Measurements from ENCODE around the gene FBLN1.

DNA sequence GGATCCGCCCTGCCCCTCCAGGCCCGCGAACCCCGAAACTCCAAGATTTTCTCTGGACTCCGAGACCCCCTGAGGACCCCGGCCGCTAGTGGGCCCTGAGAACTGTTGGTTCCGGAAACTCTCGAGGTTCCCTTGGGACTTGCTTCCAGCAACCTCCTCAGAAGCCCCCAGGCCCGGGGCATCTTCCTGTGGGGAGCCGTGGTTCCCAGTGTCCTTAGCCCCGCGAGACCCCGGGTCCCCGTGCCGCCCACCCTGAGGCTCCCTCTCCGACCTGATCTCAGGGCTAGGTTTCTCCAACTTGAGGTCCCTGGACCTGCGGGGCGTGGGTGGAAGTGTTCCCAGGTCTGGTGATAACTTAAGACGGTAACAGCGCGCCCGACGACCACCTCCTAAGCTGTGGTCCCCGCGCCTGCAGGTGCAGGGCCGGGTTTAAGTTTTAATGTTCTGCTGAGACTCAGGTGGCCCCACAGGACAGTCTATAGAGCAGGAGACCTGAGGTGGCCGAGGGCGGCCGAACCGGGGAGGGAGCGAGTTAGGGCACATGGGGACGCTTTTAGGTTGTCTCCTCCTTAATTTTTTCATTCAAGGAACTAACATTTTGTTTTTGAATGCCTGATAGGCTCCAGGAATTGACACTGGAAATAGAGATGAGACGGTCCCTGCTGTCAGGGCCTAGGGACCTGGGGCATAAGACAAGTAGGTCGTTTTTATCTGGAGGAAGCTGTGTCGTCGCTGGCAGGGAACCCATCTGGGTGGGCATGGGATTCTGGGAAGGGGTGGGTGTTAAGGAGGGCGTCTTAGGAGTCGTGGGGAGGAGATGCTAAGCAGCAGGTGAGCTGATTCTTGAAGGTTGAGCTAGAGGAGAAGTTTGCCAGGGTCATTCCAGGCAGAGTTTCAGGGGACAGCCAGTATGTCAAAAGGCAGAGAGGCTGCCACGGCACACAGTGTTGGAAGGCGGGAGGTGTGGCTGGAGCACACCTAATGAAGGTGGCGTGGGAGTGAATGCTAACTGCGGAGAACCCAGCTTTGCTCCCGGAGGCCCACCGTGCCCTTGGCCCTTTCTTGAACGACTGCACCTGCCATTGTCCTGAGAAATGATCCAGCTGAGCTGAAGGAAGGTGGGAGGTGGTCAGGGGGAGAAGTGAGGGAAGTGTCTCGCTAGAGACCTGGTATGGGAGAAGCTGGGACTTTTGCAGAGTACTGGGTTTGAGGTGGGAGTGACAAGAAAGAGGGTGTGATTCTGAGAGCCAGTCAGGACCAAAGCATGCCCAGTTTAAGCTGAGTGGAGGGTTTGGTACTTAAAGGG is 1.0 kb downstream of the FAM118A start:
- PRO-cap = no peak

DNA sequence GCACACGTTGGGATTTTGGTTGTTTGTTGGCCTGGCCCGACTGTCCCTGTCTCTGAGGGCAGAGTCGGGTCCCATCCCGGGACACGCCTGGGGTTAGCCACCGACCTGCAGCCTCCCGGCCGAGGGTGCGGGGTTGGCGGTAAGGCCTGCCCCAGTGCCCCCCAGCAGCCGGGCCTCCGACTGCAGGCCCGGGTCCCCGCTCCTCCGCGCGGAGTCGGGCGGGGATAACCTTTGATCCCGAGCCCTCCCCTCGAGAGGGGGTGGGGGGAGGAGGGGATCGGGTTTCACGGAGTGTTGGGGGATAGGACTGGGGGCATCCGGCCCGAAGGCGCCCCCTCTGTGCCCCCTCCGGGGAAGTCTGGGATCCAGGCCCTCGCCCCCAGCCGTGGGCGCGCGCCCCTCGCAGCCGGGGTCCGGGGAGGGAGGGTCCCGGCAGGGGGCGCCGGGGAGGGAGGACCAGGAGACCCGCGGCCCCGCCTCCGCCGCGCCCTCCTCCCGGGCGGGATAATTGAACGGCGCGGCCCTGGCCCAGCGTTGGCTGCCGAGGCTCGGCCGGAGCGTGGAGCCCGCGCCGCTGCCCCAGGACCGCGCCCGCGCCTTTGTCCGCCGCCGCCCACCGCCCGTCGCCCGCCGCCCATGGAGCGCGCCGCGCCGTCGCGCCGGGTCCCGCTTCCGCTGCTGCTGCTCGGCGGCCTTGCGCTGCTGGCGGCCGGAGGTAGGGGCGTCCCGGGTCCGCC is at the start of gene FBLN1:
Gene FBLN1, plus strand, starts transcription at position 534 of the 737 bp plus-strand sequence.
- PRO-cap = no peak

- PRO-cap = no peak
Observed at GRCh38 chr22:45503668-45504212, 1.1 kb downstream of the FBLN1 start.

DNA sequence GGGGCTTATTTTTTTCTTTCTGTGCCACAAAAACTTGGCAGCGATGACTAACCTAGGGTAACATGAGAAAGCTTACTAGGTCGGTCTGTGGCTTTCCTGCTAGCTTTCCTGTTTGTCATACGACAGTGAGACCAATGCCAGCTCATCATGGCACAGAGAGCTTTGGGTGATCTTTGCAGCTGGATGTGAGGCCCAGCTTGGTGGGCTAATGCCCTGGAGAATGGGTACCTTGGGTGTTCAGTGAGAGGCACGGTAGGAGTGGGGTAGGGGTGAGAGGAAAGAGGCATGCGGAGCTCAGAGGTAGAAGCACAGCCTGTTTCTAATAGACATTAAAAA is 62.7 kb upstream of the ATXN10 start:
- PRO-cap = no peak

DNA sequence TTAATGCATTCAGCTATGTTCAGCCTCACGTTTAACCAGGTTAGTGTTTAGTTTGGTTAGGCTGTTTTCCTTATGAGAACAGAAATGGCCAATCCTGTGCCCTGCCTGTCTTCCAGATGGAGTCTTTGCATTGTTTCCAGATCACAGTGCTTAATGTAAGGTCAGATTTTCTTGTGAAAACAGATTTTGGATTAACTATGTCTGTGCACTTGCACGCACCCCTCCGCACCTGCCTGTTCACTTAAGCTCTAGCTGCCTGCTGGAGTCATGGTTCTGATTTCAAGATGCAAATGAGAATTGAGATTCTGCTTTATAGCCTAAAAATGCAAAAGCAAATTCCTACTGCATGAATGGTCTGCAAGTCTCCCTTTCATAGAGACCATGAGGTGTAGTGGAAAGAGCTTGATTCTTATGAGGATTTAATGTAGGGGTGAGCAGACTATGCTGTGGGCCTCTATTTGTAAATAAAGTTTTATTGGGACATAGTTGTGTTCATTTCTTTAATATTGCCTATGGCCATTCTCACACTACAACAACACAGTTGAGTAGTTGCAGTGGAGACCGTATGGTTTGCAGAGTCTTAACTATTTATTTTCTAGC is 106.0 kb downstream of the ATXN10 start:
- PRO-cap = no peak

GRCh38 chr22:45887511-45888080 is 89.4 kb downstream of the WNT7B start:
- PRO-cap = no peak

DNA sequence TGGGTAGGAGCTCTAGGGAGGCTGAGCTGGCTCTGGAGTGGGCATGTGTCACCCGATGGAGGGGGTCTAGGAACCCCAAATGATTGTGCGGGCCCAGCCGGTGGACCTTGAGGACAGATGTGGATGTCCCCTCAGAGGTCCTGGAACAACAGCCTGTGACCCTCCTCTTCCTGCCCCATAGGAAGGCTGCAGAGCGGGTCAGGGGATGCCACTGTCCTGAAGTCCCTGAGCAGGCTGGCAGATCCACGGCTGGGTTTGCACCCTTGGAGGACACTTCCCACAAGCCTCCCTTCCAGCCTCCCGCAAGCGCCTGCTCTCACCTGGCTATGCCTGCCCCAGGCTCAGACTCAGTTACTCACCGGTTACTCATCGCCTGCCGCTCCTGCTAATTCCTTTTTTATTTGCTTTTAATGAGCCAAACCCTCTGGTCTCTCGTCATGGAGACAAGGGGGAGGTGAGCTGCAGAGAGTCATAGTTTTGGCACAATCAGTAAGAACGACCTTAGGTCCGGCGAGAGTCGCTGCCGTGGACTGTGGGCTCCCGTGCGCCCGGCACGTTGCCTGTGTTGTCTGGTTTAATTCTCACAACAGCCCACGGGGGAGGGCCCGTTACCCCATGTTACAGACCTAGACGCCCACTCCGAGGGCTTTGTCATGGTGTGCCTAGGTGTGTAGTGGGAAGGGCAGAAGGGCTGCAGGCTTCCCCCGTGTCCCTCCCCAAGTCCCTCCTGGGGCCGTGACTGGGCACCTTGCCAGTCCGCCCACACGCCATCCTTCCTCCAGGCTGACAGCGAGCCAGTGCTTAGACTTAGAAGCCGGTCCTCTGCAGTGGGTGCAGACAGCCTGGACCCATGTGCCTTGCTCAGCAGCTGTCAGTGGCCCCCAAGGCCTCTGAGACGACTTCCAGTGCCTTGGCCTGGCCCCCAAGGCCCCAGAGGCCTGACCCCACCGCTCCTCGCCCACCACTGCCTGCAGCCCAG is 42.3 kb downstream of the WNT7B start:
- PRO-cap = no peak

- PRO-cap = unidirectional peak, minus-strand start at chr22:45995292
Observed at GRCh38 chr22:45995161-45995507, 18.2 kb upstream of the WNT7B start.

DNA sequence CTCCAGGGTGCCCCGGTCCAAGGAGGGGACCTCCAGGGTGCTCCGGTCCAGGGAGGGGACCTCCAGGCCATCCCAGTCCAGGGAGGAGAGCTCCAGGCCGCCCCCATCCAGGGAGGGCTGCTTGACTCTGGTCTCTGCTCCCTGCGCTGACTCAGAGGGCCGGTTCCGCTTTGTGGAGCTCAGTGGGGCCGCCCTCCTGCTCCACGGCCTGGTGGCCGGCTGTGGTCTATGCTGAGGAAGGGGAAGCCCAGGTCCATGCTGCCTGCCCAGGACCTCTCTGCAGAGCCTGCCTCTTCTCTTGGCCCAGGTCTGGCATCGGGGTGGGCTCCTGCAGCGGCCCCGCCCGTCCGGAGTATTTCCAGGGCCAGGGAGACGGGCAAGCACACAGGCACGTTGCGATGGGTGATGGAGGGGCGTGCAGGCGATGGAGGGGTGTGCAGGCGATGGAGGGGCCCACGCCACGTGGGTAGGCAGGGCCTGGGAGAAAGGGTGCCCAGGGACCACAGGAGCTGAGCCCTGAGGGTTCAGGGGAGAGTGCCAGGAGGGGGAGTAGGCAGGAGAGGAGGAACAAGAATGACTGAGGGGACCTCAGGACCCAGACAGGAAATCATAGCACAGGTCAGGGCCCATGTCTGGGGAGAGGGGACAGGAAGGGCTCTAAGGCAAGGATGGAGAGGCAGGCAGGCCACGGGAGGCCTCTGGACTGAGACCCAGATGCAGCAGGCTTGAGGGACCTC is 19.7 kb upstream of the WNT7B start:
- PRO-cap = bidirectional peak, plus-strand start at position 204 of the sequence, minus-strand start at position 151 of the sequence

- PRO-cap = bidirectional peak, plus-strand start at chr22:46006522, minus-strand start at chr22:46006286
Observed at GRCh38 chr22:46006383-46007401, 29.7 kb upstream of the WNT7B start.

- PRO-cap = no peak
Observed at GRCh38 chr22:46010816-46011764, 34.1 kb upstream of the WNT7B start.

DNA sequence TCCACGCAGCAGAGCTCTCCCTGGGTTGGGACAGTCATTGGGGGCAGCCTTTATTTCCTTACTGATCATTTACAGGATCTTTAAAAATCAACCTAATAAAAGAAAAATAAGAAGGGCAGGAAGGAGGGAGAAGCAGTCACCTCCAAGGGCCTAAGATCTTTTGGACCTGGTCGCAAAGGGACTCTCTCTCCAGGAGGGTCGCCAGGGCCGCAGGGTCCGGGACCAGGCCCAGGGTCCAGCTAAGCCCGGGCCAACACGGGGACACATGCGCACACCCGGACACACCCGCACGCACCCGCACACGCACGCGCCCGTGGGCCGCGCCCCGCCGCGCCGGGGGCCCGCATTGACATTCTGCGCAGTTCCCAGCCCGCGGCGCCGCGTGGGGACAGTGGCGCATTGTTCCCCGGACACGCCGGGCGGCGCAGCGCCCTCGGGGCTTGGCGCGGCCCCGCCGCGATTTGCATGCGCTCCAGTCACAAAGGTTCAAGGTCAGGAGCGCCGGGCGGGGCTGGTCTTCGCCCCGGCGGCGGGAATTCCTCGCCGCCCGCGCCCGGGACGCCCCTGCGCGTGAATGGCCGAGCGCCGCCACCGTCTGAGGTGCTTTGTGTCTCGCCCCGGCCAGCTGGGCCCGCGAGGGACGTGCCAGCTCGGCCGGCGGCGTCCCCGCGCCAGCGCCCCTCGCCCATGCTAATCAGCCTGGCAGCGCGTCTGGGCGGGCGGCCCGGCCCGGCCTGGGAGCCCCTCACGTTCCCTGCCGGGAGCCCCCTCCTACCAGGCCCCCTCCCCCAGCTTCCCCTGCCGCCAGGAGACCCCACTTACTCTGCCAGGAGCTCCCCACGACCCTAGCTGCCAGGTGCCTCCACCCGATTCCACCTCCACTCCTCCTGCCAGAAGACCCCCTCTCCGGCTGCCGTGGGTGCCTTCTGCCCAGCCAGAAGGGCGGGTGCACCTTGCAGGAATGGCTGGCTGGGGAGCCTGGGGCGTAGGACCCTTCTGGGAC is 50.4 kb upstream of the WNT7B start:
- PRO-cap = bidirectional peak, plus-strand start at position 481 of the sequence, minus-strand start at position 463 of the sequence

DNA sequence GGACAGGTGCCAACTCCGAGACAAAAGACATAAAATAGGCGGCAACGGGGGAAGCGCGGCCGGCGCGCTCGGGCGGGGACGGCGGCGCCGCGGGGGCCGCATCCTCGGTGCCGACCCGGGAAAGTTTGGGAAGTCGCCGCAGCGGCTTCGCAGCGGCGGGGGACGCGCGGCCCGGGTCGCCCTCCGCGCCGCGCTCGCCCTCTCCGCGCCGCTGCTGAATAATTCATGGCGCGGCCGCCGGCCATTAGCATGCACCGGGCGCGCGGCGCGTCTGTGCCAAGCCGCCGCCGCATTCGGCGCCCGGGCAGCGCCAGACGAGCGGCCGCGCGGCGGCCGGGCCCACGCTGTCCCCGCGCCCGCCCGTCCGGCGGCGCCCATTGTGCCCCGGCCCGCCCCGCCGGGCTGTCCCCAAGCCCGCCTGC is 78.7 kb upstream of the PPARA start:
- PRO-cap = bidirectional peak, plus-strand start at position 30 of the sequence, minus-strand start outside the sequence

- PRO-cap = no peak
Observed at GRCh38 chr22:46078512-46079469, 71.5 kb upstream of the PPARA start.

DNA sequence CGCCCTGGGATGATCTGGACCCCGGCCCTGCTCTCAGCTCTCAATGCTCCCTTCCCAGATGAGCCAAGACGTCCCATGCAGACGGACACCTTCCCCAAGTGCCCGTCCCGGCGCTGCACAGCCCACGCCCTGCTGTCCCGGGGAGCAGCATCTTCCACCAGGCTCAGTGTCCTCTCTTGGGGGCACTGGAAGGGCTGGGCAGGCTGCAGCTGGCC is 24.3 kb upstream of the PPARA start:
- PRO-cap = no peak

DNA sequence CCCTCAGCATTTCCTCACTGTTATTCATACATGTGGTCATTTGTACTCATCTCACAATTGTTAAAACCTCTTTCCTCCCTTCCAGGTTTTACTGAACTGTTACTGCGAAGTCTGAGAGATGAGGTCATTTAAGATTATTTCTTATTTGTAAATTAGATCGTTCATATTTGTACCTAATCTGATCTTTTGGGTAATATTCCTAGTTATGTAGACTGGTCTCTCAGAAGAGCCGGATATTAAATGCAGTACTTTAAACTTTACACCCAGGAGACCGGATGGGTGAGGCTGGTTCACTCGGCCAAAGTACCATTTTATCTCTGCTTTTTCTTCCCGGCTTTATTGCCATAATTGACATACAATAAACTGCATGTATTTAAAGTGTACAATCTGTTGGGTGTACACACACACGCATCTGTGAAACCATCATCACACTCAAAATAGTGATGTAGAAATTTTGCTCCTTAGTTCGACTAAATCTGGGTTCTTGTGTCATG is 47.0 kb downstream of the CDPF1 start:
- PRO-cap = no peak

DNA sequence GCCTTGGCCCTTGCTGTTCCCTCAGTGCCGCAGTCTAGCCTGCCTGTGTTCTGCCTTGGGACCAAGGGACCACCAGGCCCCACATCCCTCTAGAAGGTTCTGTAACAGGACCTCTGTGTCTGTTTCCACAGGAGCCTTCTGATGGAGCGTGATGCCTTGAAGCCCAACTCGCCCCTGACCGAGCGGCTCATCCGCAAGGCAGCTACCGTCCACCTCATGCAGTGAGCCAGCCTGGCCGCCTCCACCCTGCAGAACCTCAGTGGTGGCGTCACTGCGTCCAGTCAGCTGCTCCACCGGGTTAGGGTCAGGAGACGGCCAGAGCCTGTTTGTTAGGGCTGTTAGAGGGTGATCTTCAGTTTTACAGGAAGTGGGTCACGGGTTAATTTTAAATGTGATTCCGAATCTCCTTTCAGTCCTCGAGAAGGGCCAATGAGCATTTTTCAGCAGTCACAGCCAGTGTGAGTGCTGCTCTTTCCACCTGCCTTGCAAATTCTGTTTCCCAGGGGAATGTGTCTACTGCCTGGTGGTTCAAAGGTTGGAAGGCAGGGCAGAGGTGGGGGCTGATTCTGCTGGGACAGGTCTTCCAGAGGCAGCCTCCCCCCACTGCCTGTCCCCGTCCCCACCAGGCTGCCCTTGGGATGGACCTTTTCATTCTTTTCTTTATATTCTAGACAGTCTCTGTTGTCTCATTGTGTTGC is 3.9 kb upstream of the GTSE1 start:
- PRO-cap = no peak

DNA sequence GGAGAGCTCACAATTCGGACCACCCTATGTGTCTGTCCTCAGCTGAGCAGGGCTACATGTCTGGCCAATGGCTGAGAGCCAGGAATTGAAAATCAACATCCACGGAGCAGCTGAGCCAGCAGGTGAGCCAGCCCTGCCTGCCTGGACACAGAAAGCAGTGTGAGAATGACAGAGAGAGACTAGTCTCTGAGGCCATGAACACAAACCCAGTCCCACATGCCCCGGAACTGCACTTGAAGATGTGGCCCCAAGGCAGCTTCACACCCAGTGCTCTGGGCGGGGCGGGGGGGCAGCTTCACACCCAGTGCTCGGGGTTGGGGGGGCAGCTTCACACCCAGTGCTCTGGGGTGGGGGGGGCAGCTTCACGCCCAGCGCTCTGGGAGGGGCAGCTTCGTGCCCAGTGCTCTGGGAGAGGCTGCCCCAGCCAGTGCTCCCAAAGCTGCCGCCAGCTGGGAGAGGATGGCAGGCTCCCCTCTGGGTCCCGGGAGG is 37.7 kb downstream of the TRMU start:
- PRO-cap = no peak

GRCh38 chr22:46408532-46408957 is 73.0 kb downstream of the TRMU start:
- PRO-cap = no peak

DNA sequence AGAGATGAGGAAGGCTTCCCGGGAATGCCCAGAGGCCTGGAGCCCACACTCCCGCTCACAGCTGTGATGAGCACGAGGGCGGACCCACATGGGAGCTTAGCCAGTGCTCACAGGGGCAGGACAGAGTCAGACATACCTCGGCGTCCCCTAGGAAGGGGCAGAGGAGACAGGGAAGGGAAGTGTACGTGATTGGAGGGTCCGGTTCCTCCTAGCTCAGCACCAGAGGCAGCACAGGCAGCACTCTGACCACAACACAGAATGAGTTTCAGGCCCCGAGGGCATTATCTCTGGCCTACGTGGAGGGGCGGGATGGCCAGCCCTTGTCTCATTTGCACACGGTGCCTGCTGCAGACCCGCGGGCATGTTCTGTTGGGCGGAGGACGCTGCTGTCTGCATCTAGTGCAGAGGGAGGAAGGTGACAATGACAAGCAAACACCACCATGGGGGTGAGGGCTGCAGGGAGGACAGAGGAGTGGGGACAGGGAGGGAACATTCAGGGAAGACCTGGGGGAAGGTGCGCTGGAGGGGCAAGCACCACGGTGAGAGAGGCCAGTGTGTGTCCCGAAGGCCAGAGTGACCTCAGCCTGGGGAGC is 79.7 kb downstream of the CELSR1 start:
- PRO-cap = no peak

Measured in NALM6 (cell line).